AG09309 (cell line): Measurements from ENCODE around the genes SMC1A, PHF8 and PAGE5.

DNA sequence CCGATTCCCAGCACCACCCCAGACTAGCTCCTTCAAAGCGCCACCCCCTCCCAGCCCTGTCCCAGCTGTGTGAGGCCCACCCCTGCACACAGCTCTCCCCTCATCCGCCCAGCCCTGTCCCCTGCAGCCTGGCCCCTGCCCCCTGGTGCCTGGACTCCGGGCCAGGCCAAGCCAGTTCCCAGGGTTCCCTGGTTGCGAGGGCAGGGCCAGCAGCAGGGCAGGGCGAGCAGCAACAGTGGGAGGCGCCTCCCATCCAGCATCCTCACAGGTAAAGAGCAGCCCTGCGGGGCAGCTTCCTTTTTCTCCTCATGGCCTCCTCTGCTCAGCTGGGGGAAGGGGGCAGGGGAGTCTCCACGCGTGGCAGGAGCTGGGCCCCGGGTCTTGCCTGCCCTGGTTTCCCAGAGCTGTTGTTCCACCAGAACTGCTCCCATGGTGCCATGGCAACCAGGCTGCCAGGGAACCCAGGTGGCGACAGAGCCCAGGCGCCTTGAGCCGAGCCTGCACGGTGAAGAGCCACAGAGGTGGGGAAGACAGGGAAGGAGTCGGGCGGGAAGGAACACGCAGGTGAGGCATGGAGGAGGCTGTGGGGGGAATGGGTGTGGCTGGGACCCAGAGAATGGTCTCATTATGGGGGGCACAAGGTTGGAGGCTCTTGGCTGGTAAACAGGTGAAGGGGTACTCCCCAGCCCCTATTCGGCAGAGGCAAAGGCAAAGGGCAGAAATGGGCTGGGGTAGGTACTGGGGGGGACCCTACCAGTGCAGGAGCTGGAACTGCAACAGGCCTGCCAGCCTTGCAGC lies 31.7 kb upstream of the KDM5C start:
- RRBS: no CpG with 5 or more reads among the region's 19 CpGs

- RRBS: no CpG with 5 or more reads among the region's 5 CpGs
Observed at GRCh38 chrX:53280224-53280646, 40.9 kb downstream of the IQSEC2 start.

DNA sequence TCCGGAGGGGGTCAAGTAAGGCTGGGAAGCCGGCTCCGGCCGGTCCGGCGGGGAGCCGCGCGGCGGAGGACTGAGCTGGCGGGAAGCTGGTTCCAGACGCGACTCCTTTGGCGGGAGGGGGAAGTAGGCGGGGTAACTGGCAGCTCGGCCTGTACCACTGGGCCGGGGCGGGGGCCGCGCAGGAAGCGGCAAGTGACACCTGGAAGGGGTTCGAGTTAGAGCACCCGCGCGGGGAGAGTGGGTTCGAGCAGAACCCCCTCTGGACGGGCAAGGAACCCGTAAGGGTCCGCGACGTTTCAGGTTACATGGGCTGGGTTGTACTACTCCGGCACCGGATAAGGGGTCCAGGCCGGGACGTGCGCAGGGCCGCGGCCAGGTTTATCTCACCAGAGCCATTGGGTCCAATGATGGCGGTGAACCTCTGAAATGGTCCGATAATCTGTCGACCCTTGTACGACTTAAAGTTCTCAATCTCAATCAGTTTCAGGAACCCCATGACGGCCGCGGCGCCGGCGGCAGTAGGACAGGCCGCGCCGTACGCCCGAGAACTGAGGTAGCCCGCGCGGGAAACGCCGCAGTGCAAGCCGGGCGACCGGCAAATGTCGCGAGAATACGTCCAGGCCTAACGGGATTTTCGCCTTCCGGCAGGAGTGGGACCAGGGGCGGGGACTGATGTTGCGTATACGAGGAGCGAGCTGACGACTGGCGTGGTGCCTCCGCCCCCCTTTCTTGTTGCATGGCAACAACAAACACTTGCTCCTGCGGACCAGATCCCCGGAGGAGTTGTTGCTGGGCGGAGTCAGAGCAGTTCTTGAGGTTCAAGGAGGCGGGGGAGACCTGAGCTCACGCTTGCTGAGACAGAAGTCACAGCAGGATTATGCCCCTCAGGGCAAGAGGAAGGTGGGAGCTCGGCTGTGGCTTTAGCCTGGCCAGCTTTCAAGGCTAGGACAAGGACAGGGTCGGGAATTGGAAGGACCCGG lies at the start of gene SMC1A:
Gene SMC1A (minus strand): TSS at position 550 of the 980 bp plus-strand sequence.
- RRBS: 4% methylated on average over 17 of the region's 82 CpGs

DNA sequence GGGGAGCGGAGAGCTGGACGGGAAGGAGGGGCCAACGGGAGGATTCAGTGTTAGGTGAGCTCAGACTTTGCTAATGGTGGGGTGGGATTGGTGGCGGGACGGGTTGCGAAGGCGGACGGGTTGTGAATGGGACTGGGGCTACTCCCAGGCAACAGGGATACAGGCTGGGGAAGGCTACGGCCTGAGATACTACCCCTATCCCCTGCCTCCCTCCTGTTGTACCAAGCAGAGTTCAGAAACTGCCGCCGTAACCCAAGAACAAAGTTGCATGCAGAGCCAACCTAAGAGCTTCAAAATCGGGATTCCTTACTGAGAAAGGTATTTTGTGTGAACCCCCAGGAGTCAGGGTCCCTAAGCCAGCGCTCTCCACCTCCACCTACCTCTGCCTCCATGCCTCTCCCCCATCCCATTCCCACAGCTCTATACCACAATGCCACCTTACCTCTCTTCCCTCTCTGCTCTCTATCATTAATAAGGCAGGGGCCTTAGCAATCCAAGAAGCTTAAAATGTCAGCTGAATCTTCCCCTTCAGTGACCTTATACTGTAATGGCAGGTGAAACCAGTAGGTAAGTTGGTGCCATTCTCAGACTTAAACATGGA lies 512 bp downstream of the RIBC1 start:
- RRBS: no CpG with 5 or more reads among the region's 13 CpGs

GRCh38 chrX:53590175-53590673 lies 96.3 kb downstream of the HUWE1 start:
- RRBS: no CpG with 5 or more reads among the region's 1 CpG

GRCh38 chrX:53590781-53591239 lies 95.7 kb downstream of the HUWE1 start:
- RRBS: no CpG with 5 or more reads among the region's 2 CpGs

GRCh38 chrX:53684718-53685187 lies 1.8 kb downstream of the HUWE1 start:
- RRBS: no CpG with 5 or more reads among the region's 5 CpGs

- RRBS: no CpG with 5 or more reads among the region's 11 CpGs
Observed at GRCh38 chrX:54043274-54043744, 964 bp downstream of the PHF8 start.

DNA sequence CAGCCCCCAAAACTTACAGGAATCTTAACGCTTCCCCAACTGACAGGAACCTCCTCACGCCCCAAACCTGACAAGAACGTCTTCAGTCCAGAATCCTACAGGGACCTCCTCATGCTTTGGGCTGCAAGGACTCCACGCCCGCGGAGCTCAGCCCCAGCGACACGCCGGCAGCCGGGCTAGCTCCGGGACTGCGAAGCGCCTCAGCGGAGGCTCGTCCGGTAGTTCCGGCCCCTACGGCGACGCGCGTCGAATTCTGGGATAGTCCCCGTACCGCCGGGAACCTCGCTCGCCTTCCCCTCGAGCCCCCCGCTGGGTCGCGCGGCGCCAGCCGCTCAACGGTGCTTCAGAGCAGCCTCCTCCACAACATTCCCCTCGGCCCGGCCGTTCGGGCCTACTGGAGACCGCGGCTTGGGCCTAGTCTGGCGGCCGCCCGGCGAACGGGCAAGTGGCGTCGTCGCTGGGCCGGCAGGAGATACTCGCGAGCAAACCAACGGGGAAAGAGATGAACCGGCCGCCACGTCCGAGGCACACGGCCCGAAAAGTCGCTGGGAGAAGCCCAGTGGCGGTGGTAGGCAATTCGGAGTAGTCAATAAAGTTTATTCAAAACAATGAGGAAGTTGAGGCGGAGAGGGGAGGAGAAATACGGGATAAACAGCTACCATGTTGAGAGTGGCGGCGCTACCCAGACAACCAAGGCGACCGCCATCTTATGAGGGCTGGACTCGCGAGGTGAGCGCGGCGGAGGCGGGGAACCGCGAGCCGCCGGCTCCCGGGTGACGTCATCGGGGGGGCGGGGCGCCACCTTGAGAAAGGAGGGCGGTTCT lies at the start of gene PHF8:
Gene PHF8 (minus strand): TSS at position 729 of the 824 bp plus-strand sequence.
- RRBS: 23% methylated on average over 23 of the region's 85 CpGs

GRCh38 chrX:54180942-54181839 lies 1.9 kb downstream of the FAM120C start:
- RRBS: no CpG with 5 or more reads among the region's 6 CpGs

GRCh38 chrX:55161532-55161949 lies 556 bp upstream of the FAM104B start:
- RRBS: no CpG with 5 or more reads among the region's 18 CpGs

GRCh38 chrX:55220007-55220482 lies at the start of gene PAGE5:
Gene PAGE5, plus strand, starts transcription at chrX:55220346.
- RRBS: no CpG with 5 or more reads among the region's 17 CpGs

DNA sequence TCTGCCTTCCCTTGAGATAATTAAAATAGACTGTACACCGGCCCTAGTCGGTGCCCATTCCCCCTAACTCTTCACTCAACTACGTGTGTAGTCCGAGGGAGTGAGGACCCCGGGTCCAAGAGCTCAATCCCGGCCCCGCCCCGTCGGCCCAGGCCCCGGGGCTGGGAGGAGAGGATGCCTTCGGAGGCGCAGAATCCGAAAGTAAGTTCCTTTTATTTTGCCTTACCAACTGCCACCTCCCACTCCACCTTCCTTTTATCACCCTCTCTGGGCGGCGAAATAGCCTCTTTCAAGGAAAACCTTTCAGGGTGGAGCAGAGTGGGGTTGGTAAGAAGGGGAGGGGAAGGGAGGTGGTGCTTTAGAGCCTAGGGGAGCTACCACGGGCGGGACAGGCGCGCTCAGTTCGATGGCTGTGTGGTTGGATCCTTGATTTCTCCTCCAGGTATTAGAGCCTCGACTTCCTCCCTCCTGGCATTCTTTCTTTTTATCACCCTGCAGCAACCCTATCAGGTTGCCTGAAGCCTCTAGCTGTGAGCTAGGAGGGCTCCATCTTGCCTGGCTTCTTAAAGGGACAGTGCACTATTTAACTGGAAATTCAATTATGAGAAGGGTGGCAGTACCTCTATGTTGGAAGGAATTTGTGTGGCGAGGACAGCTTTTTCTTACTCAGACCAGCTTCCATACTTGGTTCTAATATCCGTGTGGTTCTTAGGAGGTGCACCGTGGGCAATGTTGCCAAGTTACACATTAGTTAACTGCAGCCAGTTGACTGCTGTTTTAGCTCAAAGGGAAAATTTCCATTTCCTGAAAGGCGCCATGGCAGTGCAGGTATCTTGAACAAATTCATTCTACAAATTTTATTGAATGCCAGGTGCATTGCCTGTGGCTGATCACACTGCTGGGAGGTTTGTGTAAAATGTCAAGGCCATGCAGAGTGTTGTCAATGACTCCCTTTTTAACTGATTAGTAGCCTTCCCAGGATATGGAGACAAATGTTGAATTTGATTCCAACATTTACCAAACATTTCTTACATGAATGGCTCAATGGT lies 191.4 kb downstream of the RRAGB start:
- RRBS: 4% methylated on average over 5 of the region's 25 CpGs

DNA sequence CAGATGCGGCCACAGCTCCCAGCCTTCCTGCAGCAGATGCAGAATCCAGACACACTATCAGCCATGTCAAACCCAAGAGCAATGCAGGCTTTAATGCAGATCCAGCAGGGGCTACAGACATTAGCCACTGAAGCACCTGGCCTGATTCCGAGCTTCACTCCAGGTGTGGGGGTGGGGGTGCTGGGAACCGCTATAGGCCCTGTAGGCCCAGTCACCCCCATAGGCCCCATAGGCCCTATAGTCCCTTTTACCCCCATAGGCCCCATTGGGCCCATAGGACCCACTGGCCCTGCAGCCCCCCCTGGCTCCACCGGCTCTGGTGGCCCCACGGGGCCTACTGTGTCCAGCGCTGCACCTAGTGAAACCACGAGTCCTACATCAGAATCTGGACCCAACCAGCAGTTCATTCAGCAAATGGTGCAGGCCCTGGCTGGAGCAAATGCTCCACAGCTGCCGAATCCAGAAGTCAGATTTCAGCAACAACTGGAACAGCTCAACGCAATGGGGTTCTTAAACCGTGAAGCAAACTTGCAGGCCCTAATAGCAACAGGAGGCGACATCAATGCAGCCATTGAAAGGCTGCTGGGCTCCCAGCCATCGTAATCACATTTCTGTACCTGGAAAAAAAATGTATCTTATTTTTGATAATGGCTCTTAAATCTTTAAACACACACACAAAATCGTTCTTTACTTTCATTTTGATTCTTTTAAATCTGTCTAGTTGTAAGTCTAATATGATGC lies 1.9 kb downstream of the UBQLN2 start:
- RRBS: no CpG with 5 or more reads among the region's 13 CpGs

DNA sequence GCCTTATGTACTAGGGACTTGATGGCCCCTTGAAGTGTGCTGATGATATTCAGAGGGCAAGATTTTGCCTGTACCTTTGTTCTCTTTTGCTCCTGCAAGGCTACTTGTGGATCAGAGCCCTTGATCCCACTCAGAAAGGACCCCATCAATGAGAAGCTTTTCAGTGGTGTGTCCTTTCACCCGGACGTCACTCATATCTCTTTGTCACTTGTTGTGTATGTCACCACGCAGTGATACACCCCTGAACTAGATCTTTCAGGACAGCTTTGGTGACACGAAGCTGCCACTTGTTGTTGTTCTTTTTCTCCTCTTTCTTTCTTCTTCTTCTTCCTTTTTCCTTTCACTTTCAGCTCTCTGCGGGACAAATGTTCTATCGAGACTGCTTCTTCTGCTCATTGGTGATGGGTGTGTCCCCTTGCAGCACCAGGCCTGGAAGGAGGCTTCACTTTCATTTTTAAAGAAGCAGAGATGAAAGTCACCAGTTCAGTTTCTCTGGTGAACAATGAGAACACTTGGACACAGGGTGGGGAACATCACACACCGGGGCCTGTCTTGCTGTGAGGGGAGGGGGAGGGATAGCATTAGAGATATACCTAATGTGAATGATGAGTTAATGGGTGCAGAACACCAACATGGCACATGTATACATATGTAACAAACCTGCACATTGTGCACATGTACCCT lies 83.6 kb downstream of the NBDY start:
- RRBS: no CpG with 5 or more reads among the region's 7 CpGs

DNA sequence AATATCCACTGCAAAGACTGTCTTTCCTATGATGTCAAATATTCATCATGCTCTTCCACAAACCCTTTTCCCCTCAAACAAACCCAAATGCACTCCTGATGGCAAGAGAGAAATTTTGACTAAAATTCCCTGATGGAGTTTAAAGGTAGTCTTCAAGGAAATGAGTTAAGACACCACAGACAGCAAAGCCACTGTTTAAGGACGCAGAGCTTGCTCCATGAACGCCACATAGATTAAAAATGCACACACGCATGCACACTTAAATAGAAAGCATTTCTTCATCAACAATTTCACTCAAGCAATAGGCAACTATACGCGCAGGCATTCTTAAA lies 31.1 kb downstream of the ARHGEF9 start:
- RRBS: no CpG with 5 or more reads among the region's 5 CpGs

GRCh38 chrX:64204577-64205117 lies 861 bp downstream of the AMER1 start:
- RRBS: 11% methylated on average over 13 of the region's 31 CpGs

DNA sequence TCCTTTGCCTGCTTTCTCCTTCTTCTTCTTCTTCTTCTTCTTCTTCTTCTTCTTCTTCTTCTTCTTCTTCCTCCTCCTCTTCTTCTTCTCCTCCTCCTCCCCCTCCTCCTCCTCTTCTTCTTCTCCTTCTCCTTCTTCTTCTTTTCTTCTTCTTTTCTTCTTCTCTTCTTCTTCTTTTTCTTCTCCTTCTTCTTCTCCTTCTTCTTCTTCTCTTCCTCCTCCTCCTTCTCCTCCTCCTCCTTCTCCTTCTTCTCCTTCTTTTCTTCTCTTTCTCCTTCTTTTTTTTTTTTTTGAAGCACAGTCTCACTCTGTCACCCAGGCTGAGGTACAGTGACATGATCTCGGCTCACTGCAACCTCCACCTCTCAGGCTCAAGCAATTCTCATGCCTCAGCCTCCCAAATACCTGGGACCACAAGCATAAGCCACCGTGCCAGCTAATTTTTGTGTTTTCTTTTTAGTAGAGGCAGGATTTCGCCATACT lies 47.6 kb downstream of the ZC4H2 start:
- RRBS: no CpG with 5 or more reads among the region's 3 CpGs

DNA sequence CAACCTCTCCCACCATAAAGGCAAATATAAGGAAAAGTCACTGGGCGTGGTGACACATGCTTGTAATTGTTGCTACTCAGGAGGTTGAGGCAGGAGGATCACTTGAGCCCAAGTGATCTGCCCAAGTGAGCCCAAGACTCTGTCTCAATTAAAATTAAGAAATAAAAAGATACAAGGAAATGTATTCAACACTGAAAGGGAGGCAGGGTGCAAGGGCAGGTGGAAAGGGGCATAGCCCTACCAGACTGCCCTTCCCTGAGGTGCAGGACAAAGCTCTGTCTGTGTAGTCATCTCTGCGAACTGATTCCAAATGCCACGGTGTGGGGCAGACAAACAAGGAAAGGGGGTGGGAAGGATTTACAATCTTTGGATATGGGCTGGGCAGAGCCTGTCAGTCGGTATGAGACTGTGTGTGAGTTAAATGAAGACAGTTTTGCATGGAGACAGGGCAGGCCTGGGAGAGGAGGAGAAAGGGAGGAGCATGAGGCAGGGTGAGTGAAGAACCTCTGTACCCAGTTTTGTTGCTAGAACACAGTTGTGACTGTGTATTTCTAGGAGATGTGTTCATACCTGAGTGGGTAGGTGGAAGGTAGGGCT lies 59.6 kb upstream of the MSN start:
- RRBS: no CpG with 5 or more reads among the region's 4 CpGs

- RRBS: no CpG with 5 or more reads among the region's 34 CpGs
Observed at GRCh38 chrX:65619892-65620612, 47.4 kb upstream of the MSN start.